GM06990 (cell line): ENCODE data around the gene CYP46A1.

DNA sequence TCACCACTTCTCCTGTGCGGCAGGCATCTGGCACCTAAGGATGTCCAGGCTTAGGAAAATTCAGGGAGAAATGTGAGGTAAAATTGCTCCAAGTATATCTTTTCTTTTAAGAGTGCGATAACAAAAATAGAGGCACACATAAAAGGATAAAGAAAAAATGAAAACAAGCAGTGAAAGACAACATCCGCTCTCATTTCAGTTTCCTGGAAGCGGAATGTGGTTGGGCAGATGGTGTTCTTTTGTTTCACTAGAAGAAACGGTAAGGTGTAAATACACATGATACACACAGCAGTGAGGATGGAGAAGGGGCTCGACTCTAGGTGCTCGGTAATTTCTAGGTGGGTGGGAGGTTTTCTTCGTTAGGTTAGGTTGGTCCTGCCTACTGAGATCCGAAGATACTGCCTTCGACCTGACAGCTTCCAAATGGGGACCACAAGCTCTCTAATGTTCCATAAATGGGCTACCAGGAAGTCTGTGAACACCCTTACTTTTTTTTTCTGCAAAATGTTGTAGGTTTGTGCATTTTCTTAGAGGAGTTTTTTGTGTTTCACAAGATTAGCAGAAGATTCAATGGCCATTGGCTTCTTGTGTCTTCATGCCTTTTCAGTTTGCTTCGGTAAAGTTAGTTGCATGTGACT is 1082.5 kb downstream of the BCL11B start:
- RRBS: no CpG with 5 or more reads among the region's 11 CpGs

GRCh38 chr14:99017003-99017478 is 255.0 kb downstream of the BCL11B start:
- RRBS: no CpG with 5 or more reads among the region's 9 CpGs

DNA sequence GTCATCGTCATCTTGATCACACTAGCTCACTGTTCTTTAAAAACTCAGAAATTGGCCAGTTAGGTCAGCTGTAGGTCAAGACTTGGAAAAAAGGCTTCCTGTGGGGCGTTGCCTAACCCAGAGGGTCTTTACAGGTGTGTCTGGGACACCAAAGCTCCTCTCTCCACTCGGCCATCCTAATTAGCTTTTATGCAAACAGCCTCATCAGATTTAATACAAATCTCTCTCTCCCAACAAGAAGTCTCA is 239.4 kb downstream of the BCL11B start:
- RRBS: no CpG with 5 or more reads among the region's 3 CpGs

DNA sequence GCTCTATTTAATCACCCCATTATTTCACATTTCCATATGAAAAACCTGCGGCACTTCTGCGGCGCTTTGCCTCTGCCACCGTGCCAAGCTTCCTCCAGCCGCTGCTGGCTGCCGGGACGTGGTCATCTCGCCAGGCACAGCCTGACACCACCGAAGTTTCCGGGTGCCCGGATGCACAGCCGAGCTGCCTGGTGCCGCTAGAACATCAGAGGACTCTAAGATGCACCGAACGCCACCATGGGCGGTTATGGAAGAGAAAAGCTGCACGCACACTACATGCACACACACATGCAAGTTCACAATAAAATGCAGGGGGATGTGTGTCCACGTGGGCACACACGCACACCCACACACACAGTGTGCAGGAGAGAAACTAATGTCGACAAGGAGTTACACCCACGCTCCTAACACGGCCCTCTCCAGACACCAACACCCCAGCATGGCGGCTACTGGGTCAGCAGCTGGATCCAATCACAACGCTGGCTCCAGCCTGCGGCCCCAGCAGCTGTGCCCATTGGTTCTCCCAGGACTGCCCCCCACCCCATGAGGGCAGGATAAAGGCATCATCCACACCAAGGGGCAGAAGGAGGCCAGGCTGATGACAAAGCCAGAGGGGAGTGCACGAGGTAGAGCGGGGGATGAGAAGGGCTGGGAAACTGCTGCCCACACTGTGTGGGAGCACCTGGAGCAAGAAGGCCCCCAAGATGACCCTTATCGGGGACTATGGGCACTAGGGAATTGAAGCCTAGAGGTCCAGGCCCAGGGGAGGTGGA is 82.7 kb downstream of the BCL11B start:
- RRBS: 63% methylated on average over 5 of the region's 28 CpGs

DNA sequence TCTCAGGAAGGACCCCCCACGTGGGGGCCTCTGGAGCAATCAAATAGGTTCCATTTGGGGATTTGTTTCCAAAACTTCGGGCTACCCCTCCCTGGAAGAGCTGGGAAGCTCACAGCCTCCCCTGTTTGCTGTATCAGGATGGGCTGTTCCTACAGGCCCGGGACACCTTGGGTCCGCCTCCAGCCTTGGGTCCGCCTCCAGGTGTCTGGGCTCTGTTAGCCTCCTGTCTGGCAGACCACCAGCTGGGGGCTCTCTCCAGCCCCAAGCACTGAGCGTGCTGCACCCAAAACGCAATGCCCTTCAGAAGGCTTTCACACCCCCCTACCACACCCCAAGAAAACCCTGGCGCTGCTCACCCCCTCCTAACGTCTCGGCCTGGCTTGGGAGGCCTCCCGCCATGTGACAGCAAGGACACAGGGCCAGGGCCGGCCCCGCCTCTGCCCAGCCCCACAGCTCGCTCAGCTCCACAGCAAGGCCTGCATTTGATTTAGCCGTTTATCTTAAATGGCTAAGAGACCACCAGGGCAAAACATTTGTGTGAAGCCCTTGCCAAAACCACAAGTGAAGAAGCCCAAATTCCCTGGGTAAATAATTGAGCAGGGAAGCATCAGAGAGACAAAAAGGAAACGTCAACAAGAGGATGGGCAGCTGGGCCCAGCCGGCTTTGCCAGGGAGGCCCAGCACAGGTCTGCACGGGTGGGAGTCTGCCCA is 40.0 kb downstream of the BCL11B start:
- RRBS: no CpG with 5 or more reads among the region's 18 CpGs

DNA sequence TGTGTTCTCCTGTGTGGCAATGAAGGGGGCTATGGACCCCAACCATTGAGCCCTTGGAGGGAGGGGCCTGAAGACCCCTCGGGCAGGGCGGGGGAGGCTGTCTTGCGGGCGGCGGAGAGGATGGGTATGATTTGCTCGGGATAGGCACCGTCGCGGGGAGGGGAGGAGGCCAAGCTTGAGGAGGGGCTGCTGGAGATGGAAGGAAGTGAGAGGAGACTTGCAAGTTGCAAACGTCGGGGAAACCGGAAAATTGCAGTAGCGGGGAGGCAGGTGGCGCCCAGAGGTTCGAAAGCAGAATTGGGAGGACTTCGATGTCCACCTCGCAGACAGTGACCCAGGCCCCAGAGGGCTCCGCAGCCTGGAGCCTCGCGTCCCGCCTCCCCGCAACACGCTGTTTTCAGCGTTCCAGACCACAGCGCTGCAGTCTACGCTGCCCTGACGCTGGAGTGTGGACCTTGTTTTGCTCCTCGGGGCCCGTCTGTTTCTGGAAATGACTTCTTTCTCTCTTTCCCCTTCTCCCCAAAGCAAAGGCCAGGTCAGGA is 25.3 kb downstream of the BCL11B start:
- RRBS: no CpG with 5 or more reads among the region's 29 CpGs

DNA sequence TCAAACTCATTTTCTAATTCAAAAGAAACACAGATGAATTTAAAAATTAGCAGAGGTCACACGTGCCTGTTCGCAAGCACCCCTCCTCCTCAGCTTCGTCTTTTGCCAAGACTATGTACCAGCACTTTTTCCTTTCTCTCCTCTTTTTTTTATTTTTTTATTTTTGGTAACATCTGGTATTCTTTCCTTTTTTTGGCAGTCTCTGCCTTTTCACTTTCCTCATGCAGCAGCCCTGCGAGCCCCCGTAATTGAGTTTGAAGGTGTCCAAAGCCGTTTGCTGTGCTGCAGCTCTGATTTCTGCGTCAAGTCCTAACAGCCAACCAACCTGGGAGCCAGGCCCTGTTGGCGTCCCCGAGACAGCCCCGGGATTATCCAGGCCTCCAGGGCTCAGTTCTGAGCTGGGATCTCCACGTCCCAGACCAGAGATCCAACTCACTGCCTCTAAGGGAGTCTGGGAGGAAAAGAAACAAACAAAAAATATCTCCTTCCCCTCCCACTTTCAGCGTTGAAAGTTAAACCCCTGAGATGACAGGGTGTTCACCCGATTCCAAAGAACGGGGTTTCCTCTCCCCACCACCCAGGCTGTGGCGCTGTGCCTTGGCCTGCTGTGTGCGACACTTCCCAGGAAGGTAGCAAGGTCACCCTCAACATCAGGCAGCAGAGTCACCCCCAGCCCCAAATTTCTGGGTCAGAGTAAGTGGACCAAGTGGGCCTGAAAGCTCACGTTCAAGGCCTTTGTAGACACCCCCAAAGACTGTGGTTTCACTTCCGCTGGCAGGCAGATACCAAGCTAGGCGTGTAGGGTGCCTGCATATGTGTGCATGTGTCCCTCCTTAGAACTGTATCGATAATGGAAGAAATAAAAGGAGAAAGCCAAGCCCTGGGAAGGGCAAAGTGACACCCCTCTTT is 11.2 kb downstream of the BCL11B start:
- RRBS: no CpG with 5 or more reads among the region's 20 CpGs

- RRBS: no CpG with 5 or more reads among the region's 14 CpGs
Observed at GRCh38 chr14:99264653-99265243, 7.2 kb downstream of the BCL11B start.

- RRBS: no CpG with 5 or more reads among the region's 18 CpGs
Observed at GRCh38 chr14:99554038-99554736, 49.8 kb downstream of the CCDC85C start.

DNA sequence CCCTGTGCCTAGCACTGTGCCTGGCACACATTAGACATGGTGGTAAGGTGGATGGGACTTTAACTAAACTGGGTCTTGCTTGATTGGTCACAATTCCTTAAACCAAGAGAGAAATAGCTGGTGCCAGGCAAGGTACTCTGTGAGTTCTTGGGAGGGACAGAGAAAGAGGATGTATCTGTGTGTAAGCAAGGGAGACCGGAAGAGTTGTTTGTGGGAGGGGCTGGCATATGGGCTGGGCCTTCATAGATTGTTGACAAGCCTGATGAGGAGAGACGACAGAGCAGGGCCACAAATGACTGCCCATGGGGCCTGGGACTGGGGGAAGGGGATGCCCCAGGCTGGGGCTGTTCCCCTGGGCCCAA is 11.6 kb upstream of the CYP46A1 start:
- RRBS: no CpG with 5 or more reads among the region's 2 CpGs

- RRBS: 5% methylated on average over 17 of the region's 79 CpGs
Observed at GRCh38 chr14:99684138-99684843, at the start of gene CYP46A1. Gene CYP46A1 (plus strand): TSS chr14:99684298.

DNA sequence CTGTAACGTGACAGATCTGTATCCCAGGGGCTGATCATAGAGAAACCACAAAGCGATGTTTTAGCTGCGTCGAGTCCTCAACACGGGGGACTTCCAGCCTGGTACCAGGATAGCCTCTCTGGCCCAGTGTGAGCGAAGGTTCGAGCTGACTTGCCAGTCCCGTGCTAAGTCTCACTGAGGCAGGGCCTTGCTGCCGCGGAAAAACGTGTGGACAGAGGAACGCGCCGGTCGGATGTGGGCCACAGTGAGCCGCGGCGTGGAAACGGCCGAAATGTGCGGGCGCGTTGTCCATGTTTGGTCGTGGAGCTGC is 628 bp upstream of the EML1 start:
- RRBS: no CpG with 5 or more reads among the region's 24 CpGs

- RRBS: no CpG with 5 or more reads among the region's 21 CpGs
Observed at GRCh38 chr14:99809325-99810330, 16.4 kb downstream of the EML1 start.

DNA sequence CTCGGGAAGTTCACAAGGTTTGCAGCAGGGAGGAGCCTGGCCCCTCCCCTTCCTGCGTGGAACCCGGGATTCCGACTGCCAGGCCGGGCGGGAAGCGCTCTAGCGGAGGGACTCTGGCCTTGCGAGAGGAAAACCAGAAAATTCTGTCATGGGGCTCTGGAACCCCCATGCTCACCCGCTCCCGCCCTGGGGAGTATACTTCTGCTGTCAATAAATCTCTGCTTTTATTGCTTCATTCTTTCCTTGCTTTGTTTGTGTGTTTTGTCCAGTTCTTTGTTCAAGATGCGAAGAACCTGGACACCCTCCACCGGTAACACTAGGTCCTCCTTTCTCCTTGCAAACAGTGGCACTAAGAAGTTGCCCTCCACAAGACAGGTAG is 98.1 kb upstream of the EVL start:
- RRBS: no CpG with 5 or more reads among the region's 13 CpGs

DNA sequence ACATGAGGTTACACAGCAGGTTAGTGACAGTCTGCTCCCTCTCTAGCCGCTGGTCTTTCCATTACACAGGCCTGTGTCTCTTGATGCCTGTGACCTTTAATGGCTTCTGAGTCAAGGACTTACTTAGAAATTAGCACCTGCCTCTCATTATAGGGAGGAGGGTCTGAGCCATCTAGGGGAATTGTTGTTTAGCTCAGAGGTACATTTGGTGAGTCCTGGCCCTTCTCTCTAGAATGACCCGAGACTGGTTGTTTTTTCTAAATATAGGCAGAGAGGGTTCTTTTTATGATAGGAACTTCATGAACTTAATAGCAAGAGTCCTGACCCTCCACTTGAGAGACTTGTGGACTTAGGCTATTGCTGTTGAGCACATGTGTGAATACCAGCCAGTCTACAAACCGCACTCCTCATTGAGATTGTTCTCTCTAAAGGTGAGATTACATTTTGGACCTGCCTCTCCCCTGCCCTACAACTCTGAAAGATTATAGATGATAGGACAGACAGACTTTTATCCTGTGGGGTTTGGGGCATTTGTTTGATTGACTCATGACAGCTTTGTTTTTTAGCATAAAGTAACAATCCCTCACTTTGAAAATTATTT is 530 bp downstream of the EVL start:
- RRBS: no CpG with 5 or more reads among the region's 3 CpGs

GRCh38 chr14:100131086-100131743 is 28.2 kb downstream of the DEGS2 start:
- RRBS: no CpG with 5 or more reads among the region's 11 CpGs

DNA sequence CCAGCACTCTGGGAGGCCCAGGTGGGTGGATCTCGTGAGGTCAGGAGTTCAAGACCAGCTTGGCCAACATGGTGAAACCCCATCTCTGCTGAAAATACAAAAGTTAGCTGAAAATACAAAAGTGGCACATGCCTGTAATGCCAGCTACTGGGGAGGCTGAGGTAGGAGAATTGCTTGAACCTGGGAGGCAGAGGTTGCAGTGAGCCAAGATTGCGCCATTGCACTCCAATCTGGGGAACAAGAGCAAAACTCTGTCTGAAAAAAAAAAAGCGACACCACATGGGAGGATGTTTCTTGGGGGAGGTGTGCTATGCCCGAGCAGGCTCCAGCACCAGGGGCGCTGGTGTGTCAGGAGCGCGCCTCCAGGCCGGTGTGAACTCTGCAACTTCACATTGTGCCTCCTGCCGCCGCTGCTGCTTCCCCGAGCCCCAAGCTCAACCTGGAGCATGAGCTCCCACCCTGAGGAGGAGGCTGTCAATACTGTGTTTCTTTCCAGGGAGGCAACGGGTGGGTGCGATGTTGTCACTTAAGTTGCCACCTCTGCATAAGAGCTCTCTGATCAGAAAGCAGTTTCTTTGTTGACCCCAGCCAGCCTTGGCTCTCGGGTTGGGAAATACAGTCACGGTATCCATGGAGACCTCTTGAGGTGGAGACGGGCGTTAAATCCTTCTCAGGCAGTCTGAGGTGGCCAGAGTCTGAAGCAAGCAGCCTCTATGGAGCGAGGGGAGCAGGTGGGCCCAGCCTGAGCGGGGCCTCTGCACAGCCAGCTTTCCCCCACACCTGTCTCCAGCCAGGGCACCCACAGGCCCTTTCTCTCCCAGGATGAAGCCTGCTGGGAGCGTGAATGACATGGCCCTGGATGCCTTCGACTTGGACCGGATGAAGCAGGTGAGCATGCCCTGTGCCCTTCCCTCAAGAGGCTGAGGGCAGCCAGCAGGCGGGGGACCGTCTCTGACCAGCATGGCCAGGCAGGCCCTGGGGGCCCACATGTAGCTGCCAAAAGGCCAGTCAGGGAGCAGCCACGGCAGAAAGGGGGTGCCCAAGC is 18.8 kb downstream of the DEGS2 start:
- RRBS: no CpG with 5 or more reads among the region's 25 CpGs

DNA sequence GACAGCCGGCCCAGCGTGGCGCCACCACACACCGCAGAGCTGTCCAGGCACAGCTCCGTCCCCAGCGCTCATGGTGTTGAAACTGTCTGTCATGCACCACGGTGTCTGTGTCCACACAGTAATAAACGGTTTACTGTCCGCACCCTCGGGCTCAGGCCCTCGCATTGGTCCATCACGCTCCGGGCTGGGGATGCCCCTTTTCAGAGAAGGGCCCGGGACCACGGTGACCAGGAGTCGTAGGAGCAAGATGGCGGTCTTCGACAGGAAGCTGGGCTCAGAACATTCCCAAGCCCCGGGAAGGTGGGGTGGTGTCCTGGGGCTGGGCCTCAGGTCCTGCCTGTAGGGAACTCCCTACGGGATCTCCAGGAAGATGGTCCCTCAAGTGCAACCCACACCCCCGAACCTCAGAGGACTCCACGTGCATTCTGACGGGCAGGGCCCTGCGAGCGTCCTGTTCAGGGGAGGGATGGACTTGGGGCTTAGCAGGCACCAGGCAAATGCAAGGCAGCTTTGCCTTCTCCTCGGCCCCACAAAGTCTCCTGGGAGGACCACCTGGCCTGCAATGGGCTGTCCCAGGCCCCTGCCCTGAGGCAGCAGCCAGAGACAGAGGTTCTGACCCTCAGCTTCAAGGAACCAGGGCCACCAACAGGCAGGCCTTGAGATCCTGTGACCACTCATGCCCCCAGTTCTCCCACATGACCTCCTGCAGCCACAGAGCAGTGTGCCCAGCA is 15.2 kb downstream of the DEGS2 start:
- RRBS: 75% methylated on average over 4 of the region's 26 CpGs

DNA sequence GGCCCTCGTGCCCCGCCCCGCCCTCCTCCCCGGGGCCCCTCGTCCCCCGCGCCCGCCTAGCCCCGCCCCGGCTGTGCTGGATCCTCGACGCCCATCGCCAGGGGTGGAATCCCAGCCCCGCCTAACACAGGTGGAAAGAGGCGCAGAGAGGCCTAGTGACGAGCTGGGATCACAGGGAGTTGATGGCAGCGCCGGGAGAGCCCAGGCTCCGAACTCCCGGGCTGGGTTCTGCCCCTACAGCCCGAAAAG is 24.4 kb upstream of the YY1 start:
- RRBS: 6% methylated on average over 16 of the region's 21 CpGs

DNA sequence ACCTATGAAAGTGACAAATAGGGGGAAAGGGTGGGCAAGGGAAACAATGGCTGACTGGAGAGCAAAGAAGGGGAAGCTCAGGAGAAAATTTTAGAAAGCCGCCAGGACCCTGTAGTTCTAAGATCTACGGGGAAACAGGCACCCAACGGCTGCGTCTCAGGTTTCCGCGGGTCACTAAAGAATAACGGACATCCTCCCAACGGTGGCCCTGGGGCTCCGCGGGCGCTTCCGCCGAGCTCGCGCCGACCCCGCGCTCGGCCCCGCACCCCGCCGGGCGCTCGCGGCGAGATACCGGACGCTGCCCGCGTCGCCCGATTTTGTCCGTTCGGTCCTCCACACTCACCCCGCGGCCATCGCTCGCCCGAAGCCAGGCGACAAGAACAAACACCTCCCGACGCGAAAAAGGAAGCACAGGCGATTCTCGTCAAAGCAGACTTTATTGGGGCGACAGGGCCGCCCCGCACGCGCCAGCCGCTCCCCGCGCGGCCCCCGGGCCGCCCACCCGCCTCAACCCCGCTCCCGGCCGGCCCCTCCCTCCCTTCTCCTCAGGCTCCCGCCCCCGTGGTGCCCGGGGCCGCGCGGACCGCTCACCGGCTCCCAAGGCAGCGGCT is 959 bp upstream of the YY1 start:
- RRBS: 4% methylated on average over 5 of the region's 69 CpGs